Left cardiac atrium (tissue), 1 donor: Measurements from ENCODE around the genes CEP78, GKAP1 and KIF27.

GRCh38 chr9:77848903-77849450, 182.6 kb downstream of the GNAQ start:
- PRO-cap: no peak

DNA sequence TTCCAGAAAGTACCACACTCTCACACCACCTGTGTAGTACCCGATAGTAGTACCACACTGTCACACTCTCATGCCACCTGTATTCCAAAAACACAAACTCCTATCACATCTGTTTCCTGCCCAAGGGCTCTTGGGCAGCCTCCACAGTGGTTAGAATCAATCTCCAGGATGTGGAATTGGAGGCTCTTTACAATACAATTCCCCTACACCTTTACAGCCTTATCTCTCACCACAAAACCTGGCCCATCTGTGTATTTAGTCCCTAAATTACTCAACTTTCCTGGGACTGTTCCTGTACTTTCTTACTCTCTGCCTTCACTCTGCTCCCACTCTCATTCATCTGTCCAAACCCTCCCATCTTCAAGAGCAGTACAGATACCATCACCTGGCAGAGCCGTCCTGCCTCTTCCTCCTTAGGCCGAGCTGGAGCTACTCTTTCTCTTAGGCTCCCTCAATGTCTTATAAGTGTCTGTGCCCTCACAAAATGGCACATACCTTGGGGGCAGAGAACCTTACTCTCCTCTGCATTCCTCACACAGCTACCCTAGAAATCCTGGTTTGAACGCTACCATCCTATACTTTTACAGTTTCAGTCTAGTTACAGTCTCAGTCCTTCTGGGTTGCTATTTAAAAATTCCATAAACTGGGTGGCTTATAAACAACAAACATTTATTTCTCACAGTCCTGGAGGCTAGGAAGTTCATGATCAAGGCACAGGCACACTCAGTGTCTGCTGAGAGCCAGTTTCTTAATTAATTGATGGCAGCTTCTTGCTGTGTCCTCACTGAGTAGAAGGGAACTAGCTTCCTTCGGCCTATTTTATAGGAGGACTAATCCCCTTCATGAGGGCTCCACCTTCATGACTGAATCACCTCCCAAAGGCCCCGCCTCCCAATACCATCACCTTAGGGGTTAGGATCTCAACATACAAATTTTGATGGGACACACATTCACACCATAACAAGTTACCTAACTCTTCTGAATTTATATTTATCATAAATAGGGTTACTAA, 130.2 kb downstream of the GNAQ start:
- PRO-cap: no peak

GRCh38 chr9:77909295-77909725, 122.3 kb downstream of the GNAQ start:
- PRO-cap: no peak

DNA sequence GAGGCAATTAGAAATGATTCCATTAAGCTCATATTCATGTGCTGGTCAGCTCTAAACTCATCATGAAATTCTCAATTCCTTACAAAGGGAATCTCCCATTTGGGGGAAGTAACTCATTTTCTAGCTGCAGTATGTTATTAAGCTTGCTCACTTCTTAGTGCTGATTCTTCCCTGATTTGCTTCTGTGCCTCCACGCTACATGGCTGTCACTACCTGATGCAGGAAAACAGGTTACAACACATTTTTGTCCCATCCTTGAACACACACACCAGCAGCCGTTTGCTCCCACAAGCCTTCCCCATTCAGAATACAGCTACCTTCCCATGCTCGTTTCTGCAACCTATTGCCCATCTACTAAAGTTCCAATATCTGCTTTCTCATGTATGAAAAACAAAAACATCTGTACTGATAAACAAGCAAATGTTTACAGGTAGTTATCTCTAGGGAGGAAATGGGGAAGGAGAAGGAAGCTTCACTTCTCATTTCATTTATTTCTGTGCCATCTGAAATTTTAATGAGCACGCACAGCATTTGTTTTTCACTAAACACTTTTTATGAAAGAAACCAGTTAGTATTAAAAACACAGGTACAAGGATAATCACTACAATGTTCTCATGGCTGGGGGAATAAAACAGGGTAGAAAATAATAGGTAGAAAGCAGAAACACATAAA, 81.3 kb downstream of the GNAQ start:
- PRO-cap: no peak

- PRO-cap: no peak
These were observed 43.8 kb downstream of the GNAQ start for GRCh38 chr9:77987739-77988367.

- PRO-cap: bidirectional peak, plus-strand start at chr9:78236103, minus-strand start at chr9:78236012
These were observed at the start of gene CEP78 for GRCh38 chr9:78235317-78236509. TSS of gene CEP78 (plus strand) at chr9:78236075.

GRCh38 chr9:79686360-79686812, 114.6 kb downstream of the TLE4 start:
- PRO-cap: no peak

DNA sequence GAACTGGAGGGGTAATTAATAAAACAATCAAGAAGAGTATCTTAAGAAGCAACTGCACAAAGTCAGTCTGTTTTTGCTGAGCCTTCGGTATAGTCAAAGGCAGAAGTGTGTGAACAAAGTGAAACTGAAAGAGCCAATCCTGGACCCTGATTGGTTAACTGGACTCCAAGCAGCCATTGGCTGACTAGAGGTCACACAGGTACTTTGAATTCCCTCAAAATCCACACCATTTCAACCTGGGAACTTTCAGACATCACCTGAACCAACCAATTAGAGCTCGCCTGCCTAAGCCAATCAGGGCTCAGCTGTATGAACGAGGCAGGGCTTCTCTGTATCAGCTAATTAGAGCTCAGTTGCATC, 286.7 kb downstream of the TLE4 start:
- PRO-cap: no peak

DNA sequence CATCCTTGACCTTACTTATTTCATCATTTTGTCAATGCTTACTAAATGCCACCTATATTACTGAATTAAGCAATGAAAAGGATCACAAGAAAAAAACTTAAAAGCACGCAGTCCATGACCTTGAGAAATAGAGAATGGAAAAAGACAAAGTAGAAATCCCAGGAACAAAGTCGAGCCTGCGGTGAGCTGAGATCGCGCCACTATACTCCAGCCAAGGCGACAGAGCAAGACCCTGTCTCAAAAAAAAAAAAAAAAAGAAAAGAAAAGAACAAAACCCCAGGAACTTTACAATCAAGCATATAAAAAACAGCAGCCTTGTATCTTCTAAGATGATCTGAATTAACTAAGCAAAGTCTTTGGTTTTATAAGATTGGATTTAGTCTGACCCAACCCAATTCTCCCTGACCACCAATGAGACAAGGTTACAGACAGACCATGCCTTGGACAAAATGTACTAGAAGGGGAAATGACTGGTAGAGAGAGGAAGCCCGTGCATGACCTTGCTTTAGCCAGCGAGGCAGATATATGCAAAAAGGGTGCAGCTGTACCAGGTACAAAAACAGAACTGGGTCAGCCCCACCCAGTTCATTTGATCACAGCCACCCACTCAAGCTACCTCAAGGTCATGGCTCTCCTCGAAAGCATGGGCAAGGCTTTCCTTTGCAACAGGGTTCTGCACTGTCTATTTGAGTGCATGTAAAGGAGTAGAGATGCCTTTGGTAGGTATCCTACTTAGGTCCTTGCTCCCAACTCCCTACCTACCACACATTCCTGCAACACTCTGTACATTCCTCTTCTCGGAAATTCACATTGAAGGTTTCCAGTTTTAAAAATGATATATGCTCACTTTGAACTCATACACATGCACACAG, 33.5 kb downstream of the TLE1 start:
- PRO-cap: no peak

- PRO-cap: no peak
These were observed 1.3 kb downstream of the TLE1 start for GRCh38 chr9:81688059-81688460.

GRCh38 chr9:81833680-81834035, 94.6 kb upstream of the SPATA31D4 start:
- PRO-cap: no peak

GRCh38 chr9:83154744-83155433, 91.9 kb upstream of the RASEF start:
- PRO-cap: no peak

GRCh38 chr9:83281311-83281946, 218.5 kb upstream of the RASEF start:
- PRO-cap: no peak

DNA sequence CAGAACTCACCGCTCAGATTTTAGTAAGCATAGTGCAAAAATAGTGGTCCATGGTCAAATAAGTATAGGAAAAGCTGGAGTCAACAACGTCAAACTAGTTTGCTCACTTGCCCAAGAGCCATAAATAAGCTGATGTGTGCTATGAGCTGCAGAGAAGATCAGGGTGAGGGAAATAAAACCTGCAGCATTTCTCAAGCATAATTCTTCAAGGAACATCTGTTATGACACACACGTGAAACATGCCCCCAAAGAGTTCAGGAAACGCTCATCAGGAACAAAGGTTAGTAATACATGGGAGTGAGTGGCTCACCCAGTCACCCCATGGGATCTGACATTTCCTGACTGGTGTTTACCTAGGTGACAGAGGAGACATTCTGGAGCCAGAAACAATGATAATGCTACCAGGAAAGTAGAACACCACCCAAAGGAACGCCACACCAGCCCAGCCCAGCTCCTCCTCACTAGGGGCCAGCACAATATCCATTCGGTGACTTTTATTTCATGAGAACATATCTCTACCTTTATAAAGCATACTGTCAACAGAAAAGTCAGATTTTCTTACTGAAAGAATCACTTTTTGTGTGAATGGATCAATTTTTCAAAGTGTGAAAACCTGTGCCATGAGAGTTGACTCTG, 66.0 kb downstream of the FRMD3 start:
- PRO-cap: no peak

DNA sequence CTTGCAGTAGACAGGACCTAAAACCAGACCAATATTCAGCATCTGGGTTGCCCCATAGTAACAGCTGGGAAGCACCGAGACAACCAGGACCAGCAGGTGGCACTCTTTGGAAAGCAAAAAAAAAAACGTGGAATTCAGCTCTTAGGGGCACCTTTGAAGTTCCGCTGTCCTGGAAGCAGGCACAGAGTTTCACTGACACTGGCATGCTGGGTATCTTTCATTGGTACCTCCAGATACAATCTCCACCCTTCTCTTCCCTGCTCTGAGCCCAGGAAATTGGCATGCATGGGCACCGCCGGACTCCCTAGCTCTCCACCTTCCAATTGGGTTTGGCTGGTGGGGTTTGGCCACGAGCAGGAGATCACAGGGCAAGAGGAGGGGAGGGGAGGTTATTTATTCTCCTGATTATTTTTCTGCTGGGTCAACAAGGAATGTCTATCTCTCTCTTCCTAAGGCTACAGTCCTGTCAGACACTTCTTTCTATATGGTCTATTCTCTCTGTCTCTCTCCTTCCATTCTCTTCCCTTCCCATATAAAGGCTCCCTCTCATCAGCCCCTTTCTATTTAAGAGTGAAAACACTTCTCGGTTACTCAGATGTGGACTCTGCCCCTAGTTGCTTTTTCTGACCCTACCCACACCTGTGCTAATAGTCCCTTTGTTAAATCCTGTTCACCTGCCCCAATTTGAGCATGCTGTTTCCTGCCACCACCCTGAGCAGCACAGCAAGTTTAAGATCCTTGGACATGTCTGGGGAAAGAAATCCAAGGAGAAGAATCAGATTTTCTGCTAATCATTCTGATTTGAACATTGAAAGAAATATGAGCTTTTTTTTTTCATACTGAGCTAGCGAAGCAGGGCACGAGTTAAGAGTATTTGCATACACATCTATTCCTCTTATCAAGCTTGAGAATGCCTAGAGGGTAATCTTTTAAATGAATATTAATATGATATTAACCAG, 1.8 kb upstream of the IDNK start:
- PRO-cap: no peak

DNA sequence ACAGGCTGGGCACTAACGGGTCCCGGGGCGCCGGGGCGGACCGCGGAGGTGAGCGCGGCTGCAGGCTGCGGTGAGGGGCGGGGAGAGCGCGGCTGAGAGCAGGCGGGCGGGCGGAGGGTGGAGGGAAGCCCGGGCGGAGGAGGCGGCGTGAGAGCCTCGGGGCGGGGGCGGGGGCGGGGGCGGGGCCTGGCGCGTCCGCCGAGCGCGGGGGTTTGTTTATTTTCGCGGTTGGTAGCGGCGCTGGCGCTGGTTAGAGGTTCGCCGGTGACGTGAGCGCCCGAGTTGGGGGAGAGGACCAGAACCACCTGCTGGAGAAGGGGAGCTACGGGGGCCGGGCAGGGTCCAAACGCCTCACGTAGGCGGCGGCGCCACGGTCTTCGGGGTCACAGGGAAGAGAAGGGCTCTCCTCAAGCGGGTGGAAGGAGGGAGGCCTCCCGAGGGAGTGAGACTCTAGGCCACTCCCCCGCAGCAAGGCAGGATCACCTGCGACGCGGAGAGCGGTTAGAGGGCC, at the start of gene GKAP1:
TSS of gene GKAP1 (minus strand) at position 90 of the 511 bp plus-strand sequence.
- PRO-cap: bidirectional peak, plus-strand start at position 345 of the sequence, minus-strand start at position 119 of the sequence

DNA sequence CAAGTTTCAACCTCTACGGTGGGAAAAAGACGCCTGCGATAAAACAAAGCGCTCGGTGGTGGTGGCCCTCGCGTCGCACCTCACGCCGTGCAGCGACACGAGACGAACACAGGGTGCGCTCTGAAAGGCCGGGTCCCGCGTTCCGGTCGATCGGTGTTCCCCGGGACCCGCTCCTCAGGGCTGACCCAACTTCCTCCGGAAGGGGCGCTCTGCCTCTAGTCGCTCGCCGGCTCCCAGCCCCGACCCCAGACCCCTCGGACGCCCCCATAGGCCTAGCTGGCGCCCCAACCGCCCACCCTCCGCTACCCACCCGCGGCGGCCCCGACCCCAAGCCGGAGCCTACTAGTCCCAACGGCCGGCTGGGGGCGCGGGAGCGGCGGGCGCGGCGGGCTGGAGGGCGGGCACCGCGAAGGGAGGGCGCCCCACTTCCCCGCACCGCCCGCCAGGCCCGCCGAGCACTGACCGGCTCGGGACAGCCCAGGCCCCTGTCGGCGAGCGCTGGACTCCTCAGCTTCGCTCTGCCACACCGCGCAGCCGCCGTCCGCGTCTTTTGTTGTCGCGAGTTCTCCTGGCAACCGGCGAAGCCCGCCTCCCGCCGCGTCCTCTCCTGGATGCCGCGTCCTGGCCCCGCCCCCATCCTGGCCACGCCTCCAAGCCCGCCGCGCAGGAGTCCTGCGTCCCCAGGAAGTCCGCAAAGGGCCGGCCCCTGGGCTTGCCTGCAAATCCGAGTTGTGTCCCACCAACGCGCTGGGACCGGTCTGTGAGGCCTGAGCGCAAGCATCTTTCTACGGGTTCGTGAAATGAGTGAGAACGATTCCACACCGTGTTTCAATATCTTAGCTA, at the start of gene KIF27:
TSS of gene KIF27 (minus strand) at position 525 of the 843 bp plus-strand sequence.
- PRO-cap: bidirectional peak, plus-strand start at position 694 of the sequence, minus-strand start at position 460 of the sequence

DNA sequence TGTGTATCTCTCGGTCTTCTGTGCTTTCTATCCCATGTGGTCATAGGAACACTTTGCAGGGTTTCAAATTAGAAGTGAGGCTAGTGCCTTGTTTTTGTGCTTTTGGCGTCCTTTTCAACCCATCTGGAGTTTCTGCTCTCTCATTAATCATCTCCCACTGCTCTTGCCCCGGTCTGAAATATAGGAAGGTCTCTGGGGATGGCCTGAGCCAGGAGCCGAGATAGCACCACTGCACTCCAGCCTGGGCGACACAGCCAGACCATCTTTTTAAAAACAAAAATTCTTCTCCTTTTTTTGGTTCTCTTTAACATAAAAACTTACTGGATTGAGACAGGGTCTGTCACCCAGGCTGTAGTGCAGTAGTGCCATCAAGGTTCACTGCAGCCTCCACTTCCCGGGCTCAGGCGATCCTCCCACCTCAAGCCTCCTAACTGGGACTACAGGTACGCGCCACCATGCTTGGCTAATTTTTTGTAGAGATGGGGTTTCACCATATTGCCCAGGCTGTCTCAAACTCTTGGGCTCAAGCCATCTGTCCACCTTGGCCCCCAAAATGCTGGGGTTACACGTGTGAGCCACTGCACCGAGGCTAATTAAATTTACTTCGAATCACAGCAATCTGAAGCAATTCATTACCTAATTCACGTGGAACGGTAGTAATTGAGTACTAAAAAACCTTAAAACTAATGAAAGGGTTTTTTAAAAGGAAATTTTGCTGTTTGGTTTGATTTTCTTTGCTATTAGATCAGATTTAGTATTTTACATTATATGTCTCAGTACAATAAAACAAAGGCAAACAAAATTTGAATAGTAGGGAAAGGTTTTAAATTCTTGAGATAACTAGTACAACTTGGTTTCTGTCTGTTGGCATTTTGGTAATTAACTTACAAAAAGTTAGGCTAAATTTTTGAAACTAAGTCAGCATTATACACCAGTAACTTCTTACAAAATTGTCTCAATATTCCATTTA, 9.7 kb upstream of the C9orf64 start:
- PRO-cap: no peak

- PRO-cap: no peak
These were observed 170.0 kb downstream of the SLC28A3 start for GRCh38 chr9:84170209-84171298.

DNA sequence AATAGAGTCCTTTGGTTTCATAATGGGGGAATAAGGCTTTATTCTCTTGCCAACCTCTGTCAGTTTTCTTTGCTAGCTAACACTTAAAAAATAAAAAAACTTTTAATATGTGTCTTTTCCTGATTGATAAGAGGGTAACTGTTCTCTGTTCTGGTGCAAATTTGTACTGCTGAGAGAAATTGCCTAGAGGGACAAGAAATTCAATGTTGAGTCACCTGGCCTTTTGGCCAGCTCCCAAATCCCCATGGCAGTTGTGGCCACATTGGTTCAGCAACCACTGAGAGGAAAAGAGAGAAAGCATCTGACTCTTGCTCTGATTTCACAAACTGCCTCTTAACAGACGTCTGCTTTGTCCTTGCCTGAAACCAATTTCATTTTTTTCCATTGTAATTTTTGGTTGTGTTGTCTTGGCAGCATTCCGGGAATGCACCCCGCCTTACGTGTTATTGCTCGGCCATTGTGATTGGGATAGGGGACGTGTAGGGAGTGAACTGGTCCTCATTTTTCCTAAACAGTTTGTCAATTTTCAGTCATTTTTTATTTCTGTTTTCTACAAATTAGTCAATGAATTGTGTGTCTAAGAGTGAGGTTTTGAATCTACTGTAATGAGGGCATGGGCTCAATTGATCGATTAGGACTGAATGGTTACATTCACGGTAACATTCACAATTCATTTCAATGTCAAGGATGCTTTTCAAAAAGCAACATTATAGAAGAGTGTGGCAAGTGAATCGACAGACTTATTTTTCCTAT, 42.5 kb downstream of the NTRK2 start:
- PRO-cap: no peak